Testis (tissue), 5 donors: ENCODE data around the genes TRPM5 and PHLDA2.

- PRO-cap, 3 experiments = no peak in any of the 3 experiments
- RAMPAGE, long total RNA, 2 experiments = no peak in any of the 2 experiments
- RRBS = no CpG with 5 or more reads among the region's 7 CpGs
Measured at GRCh38 chr11:1892596-1893289, 1.0 kb upstream of the PRR33 start.

DNA sequence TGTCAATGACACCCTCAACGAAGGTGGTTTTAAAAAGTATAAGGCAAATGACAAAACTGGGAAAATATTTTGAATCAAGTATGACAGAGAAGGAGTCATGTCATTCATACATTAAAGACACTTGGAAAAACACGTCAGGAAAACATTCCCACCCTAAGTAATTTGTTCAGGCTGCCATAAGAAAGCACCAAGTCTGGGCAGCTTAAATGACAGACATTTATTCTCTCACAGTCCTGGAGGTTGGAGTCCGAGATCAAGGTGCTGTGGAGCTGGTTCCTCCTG lies 6.5 kb upstream of the MRPL23 start:
- PRO-cap, 3 experiments = no peak in any of the 3 experiments
- RAMPAGE, long total RNA, 2 experiments = no peak in any of the 2 experiments
- RRBS = no CpG with 5 or more reads among the region's 3 CpGs

DNA sequence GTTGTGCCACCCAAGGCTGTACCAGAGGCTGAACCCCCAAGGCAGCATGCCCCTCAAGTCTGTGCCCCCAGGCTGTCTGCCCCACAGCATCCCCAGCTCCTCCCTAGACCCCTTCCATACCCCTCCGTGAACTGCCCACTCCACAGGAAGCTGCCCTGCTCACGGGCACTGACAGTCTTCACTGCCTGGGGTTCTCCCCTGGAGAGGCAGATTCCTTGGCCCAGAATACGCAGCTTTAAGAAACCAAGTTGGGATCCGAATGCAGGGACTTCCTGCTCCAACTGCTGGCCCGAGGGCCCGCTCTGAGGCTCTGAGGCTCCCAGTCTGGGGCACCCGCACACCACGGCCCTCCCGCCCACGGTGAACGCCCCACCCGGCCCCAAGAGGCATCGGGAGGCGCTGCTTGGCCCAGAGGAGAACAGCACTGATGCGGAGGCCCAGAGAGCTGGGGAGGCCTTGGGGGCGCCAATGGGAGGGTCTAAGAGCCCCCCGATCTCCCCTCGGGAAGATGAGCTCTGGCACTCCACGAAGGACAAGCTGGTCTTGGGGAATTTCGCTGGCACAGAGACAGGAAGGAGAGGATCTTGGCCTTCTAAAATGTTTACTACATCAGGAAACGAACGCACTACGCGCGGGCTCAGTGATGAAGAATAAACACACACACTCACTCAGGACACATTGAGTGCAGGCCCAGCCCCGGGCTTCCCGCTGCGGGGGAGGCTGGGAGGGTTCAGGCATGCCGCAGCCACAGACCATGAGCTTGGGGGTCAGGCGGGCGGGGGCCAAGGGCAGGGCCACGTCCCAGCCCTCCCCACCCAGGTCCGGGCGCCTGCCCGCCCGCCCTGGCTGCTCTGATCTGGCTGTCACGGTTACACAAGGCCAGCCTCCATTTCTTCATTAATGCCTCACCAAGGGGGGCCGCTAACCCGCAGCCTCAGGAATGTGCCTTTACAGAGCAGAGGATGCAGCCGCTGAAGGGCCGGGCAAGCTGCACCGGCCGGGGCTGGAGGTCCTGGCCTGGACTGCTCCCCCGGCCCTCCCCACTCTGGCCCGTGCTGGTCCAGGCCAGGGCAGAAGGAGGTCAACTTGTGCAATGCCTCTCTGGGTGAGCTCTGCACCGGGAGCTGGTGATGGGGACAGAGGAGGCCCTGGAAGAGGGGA lies 42.0 kb downstream of the IGF2 start:
- PRO-cap, 3 experiments = peak in 3 of 3 experiments; most common plus-strand start position 671 of the sequence (in 1); most common minus-strand start position 652 of the sequence (in 3)
- RAMPAGE, long total RNA, 2 experiments = no peak in any of the 2 experiments
- RRBS = 56% methylated on average over 3 of the region's 46 CpGs

DNA sequence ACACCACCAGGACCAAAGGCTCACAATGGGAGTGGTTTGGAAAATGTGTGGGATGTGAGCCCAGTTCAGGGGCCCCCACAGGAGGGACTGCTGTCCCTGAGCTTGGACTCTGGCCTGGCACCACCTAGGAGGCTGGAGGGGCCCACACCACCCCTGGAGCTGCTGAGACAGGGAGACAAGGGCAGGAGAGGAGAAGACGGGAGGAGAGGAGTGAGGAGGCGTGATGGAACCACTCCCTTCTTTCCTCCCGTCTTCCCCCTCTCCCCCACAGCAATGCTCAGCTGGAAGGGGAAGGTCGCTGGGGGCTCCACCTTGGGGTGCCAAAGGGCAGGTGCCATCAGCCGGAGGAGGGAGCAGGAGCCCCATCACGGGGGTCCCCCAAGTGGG lies 5.2 kb downstream of the IGF2 start:
- PRO-cap, 3 experiments = no peak in any of the 3 experiments
- RAMPAGE, long total RNA, 2 experiments = no peak in any of the 2 experiments
- RRBS = no CpG with 5 or more reads among the region's 6 CpGs

DNA sequence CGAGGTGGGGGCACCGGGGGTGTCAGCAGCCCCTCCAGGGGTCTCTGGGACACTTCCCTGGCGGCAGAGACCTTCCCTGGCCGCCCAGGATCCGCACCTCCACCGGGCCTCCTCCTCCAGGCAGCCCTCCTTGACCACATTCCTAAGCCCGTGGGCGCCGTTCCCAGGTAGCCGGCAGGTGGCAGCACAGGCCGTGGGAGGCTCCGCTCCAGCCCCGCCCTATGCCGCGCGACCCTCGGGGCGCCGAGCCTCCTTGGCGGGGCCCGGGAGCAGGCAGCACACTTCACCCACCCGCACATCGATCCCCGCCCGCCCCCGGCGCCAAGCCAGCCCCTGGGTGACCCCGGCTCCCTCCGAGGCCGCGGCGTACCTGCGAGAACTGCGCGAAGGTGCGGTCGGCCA lies 5.1 kb upstream of the INS start:
- PRO-cap, 3 experiments = no peak in any of the 3 experiments
- RAMPAGE, long total RNA, 2 experiments = no peak in any of the 2 experiments
- RRBS = 5% methylated on average over 19 of the region's 37 CpGs

- PRO-cap, 3 experiments = no peak in any of the 3 experiments
- RAMPAGE, long total RNA, 2 experiments = no peak in any of the 2 experiments
- RRBS = no CpG with 5 or more reads among the region's 23 CpGs
Measured at GRCh38 chr11:2193139-2193840, 21.7 kb upstream of the TH start.

DNA sequence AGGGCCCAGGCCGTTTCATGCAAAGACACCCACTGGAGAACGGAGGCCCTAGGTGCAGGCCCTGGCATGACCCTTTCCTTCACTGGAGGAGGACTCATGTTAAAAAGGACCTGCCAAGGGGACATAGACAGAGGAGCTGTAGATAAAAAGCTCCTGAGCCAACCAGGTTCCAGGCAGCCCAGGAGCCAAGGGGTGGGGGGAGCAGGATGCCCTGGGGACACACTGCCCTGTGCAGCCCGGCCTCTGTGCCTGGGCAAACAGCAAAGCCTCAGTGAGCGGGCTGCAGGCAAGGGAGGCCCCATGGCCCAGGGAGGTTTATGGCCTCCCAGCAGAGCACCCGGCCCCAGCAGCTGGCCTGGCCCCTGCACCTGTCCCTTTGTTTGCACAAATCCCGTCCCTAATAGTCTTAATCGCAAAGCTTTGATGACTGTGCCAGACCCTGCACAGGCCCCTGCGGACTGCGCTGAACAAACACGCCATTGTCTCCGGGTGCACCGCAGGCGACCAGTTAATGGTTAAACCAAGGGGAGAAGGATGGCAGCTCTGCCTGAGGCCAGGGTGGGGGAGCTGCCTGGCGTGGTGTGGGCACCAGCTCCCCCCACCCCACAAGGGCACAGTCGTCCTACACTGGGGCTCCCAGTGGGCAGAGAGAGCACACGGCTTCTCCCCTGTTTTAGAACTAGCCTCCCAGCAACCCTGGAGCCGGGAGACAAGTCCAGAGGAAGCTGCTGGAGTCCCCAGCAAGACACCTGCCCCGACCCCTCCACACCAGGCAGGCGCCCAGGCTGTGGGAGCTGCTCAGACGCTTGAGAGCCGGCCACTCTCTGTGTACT lies 39.5 kb upstream of the TH start:
- PRO-cap, 3 experiments = no peak in any of the 3 experiments
- RAMPAGE, long total RNA, 2 experiments = no peak in any of the 2 experiments
- RRBS = 84% methylated on average over 4 of the region's 21 CpGs

DNA sequence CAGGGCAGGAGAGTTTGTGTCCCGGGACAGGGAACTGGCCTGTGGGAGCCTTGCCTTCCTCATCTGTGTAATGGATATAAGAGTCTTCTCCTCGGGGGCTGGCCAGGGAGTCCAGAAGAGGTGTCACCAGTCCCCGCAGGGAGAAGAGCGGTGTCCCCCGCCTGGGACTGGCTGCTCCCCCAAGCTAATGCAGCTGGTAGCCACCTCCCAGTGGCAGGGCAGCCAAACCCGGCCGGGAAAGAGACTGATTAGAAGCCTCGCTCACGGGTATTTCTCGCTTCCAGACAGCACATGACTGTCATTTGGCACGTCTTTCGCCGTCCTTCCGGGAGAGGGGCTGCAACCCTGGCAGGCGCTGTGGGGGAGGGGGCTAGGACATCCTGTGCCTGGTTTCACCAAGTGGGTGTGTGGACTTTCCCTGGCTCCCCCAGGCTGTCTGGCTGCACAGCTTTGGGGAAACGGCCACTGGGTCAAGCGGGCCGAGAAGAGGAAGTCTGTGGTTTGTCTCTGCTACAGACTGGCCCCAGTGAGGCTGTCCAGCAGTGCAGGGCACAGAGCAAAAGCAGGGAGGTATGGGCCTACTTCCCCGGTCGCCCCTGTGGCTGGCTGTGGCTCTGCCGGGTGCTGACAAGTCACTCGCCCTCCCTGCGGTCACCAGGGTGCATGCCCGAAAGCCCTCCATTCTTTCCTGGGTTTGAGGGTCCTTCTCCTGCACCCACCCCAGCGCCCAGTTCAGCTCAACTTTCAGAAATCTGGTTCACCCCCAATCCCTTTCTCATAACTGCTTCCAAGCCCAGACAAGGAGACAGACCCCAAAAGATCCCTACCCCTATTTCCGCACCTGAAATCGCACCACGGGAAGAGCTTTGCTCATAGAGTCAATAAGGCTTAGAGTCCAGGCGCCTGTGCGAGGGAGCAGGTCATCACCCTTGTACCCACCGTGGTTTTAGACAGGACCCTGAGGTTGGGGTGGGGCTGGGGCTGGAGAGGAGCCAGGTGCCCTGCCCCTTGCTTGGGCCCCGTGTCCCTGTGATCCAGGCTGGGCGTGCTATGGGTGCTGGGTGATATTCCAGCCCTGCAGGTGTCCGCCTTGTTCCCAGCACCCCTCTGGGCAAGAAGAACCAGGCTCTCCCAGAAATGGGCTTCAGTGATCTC lies 4.0 kb downstream of the CD81 start:
- PRO-cap, 3 experiments = peak in 3 of 3 experiments; most common plus-strand start position 473 of the sequence (in 1); most common minus-strand start position 246 of the sequence (in 3)
- RAMPAGE, long total RNA, 2 experiments = no peak in any of the 2 experiments
- RRBS = 44% methylated on average over 7 of the region's 34 CpGs

DNA sequence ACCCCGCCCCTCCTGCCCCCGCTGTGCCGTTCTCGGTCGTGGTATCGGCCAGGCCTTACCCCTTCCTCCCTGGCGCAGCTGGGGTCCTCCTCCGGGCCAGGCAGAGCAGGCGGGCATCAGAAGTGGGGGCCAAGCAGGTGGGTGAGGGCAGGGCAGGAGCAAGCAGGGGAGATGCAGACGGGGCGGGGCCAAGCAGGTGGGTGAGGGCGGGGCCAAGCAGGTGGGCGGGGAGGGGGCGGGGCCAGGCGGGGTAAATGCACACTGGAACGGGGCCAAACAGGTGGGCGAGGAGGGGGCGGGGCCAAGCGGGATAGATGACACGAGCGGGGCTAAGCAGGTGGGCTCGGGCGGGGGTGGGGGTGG lies at the start of gene TRPM5:
TSS of gene TRPM5 (minus strand) at position 143 of the 363 bp plus-strand sequence.
- PRO-cap, 3 experiments = peak in 2 of 3 experiments; most common plus-strand start position 279 of the sequence (in 1)
- RAMPAGE, long total RNA, 2 experiments = no peak in any of the 2 experiments
- RRBS = 2% methylated on average over 4 of the region's 23 CpGs

DNA sequence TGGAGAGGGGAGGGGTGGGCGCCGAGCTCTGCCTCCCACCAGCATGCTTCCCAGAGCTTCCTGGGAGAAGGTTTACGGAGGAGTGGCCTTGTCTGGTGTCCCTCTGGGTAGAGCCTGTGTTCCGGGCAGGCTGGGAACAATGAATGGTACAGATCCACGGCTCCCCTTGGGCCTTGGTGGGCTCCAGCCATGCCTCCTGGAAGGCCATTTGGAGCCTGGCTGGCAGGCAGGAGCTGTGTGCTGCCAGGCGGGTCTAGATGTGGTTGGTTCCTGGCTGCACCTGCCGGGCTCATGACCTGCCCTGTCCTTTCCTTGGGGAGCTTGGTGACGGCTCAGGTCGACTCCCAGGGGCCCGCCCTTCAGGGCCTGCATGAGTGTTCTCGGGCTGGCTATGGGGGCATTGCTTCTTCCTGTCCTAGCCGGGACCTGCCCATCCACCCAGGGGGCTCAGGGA lies 20.9 kb downstream of the KCNQ1 start:
- PRO-cap, 3 experiments = no peak in any of the 3 experiments
- RAMPAGE, long total RNA, 2 experiments = no peak in any of the 2 experiments
- RRBS = no CpG with 5 or more reads among the region's 12 CpGs

- PRO-cap, 3 experiments = peak in 1 of 3 experiments; most common minus-strand start chr11:2533034 (in 1)
- RAMPAGE, long total RNA, 2 experiments = no peak in any of the 2 experiments
- RRBS = no CpG with 5 or more reads among the region's 47 CpGs
Measured at GRCh38 chr11:2532675-2533622, 88.1 kb downstream of the KCNQ1 start.

- PRO-cap, 3 experiments = no peak in any of the 3 experiments
- RAMPAGE, long total RNA, 2 experiments = no peak in any of the 2 experiments
- RRBS = 11% methylated on average over 6 of the region's 23 CpGs
Measured at GRCh38 chr11:2533623-2534222, 88.9 kb downstream of the KCNQ1 start.

- PRO-cap, 3 experiments = no peak in any of the 3 experiments
- RAMPAGE, long total RNA, 2 experiments = no peak in any of the 2 experiments
- RRBS = no CpG with 5 or more reads among the region's 5 CpGs
Measured at GRCh38 chr11:2658930-2659681, 214.3 kb downstream of the KCNQ1 start.

GRCh38 chr11:2678209-2678851 lies 207.2 kb downstream of the CDKN1C start:
- PRO-cap, 3 experiments = no peak in any of the 3 experiments
- RAMPAGE, long total RNA, 2 experiments = no peak in any of the 2 experiments
- RRBS = no CpG with 5 or more reads among the region's 3 CpGs

GRCh38 chr11:2732548-2732940 lies 153.0 kb downstream of the CDKN1C start:
- PRO-cap, 3 experiments = no peak in any of the 3 experiments
- RAMPAGE, long total RNA, 2 experiments = no peak in any of the 2 experiments
- RRBS = 94% methylated on average over 20 of the region's 24 CpGs

GRCh38 chr11:2825226-2825946 lies 60.2 kb downstream of the CDKN1C start:
- PRO-cap, 3 experiments = no peak in any of the 3 experiments
- RAMPAGE, long total RNA, 2 experiments = no peak in any of the 2 experiments
- RRBS = no CpG with 5 or more reads among the region's 23 CpGs

GRCh38 chr11:2862069-2863358 lies 23.1 kb downstream of the CDKN1C start:
- PRO-cap, 3 experiments = no peak in any of the 3 experiments
- RAMPAGE, long total RNA, 2 experiments = no peak in any of the 2 experiments
- RRBS = 6% methylated on average over 48 of the region's 117 CpGs

GRCh38 chr11:2886534-2887036 lies 1.0 kb upstream of the CDKN1C start:
- PRO-cap, 3 experiments = no peak in any of the 3 experiments
- RAMPAGE, long total RNA, 2 experiments = no peak in any of the 2 experiments
- RRBS = no CpG with 5 or more reads among the region's 15 CpGs

- PRO-cap, 3 experiments = peak in 3 of 3 experiments; most common plus-strand start chr11:2929192 (in 1); most common minus-strand start chr11:2929420 (in 3)
- RAMPAGE, long total RNA, 2 experiments = no peak in any of the 2 experiments
- RRBS = 2% methylated on average over 15 of the region's 91 CpGs
Measured at GRCh38 chr11:2928744-2929460, at the start of gene PHLDA2. Gene PHLDA2 (minus strand): TSS chr11:2929420.

- PRO-cap, 3 experiments = no peak in any of the 3 experiments
- RAMPAGE, long total RNA, 2 experiments = no peak in any of the 2 experiments
- RRBS = no CpG with 5 or more reads among the region's 6 CpGs
Measured at GRCh38 chr11:2938828-2939247, 9.6 kb upstream of the PHLDA2 start.